ENCODE measurements around a stretch of chr1.

DNA sequence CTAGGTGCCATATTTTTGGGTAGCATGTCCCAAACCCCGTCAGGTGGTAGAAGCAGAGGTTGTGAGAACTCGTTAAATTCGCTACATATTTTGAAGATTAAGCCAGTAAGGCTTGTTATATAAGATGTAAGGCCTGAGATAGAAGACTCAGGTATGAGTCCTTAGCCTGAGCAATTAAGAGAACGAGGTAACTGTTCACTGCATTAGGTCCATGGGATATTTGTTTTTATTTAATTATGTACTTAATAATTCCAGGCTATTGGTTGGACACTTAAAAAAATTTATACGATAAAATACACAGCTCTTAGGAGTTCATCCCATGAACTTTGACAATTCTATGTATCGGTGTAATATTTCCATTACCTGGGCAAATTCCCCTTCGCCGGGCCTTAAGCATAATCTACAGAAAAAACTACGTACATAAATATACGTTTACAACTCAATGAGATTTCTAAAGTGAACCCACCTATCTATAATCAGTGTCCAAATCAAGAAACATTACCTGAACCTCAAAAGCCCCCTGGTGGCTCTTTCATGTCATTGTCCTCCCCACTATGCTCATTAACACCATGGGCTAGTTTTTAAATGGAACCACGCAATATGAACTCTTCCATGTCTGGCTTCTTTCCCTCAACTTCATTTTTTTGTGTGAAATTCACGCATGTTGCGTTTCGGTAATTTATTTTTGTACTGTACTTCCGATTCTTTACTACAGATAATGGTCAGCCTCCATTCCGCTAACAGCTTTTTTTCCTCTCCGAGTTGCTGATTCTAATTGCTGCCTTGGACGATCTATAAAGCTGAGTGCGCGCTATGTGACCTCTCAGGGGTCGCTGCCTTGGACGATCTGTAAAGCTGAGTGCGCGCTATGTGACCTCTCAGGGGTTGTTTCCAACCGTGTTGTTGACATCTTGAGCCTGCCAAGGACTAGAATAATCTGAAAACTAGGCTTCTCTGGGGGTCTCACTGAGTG is 1.3 kb upstream of the CACYBP start:
- PRO-cap = unidirectional peak, plus-strand start at position 584 of the sequence

- PRO-cap = no peak
Measured at GRCh38 chr1:176112598-176113135, 94.4 kb downstream of the COP1 start.

- PRO-cap = no peak
Measured at GRCh38 chr1:176177154-176177718, 29.9 kb downstream of the COP1 start.

DNA sequence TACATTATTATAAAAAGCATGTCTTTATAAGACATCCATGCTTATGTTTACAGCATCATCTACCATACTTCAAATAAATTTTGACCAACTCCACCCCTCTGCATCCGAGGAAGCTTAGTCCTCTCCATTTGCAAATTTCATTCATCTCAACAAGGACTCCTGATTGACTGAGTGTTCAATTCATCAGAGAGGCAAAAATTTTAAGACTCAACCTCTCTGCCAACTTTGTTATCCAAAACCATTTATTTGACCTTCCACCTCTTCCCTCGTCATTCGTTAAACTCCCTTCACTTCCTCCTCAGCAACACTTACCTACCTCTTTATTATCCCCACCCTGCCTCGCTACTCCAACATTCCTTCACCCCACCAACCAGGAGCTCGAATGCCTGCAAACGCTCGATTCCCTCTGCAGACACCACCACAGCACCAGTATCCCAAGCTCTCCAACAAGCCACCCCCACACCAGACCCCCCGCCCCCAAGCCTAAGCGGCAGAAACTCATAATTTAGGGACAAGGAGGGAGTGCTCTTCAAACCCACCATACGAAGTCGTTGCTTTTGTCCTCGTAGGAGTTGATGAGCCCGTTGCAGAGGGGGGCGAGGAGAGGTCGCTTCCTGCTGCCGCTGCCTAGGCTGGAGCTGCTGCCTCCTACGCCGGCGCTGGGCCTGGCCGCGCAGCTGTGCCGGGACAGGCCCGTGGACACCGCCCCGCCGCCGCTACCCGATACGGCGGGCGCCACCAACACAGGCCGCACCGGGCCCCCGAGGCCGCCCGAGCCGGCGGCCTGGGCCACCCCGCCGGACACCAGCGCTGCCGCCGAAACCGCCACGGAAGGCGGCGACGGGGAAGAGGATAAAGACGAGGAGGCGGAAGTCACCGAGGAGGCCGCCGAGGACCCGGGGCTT is 801 bp downstream of the COP1 start:
- PRO-cap = bidirectional peak, plus-strand start at position 399 of the sequence, minus-strand start at position 408 of the sequence

DNA sequence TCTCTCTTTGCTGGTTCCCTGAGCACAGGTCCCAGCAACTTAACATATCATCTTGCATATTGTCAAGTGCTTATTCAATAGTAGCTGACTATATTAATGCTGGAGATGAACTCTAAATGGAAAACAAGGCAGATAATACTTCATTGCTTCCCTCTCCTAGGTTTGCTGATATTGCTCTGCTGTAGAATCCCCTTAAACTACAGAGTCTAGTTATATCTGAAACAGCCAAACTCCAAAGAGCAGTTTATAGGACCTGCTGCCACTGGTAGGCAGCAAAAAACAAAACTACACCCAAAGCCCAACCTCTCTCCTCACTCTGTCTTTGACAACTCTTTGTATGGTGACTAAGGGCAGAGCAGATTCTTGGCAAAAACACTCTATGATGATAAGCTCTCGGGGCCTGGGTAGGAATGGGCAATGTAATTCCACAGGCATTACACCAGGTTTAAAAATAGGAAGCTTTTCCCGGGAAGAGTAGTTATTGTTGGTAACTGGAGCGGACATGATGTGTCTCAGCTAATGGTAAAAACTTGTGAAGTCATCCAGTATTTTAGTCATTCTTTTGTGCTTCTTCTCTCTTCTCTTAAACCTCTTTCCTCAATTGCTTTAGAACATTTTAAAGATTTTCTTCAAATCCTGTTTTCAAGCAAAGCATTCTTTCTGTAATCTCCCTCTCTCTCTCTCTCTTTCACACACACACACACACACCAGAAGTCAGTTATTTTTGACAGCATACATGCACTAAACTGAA is 193.3 kb downstream of the PAPPA2 start:
- PRO-cap = no peak

GRCh38 chr1:176795264-176795610 is 332.3 kb downstream of the PAPPA2 start:
- PRO-cap = no peak

GRCh38 chr1:176893457-176893958 is 271.0 kb downstream of the ASTN1 start:
- PRO-cap = no peak

GRCh38 chr1:178093034-178093501 is 836 bp upstream of the RASAL2 start:
- PRO-cap = no peak

DNA sequence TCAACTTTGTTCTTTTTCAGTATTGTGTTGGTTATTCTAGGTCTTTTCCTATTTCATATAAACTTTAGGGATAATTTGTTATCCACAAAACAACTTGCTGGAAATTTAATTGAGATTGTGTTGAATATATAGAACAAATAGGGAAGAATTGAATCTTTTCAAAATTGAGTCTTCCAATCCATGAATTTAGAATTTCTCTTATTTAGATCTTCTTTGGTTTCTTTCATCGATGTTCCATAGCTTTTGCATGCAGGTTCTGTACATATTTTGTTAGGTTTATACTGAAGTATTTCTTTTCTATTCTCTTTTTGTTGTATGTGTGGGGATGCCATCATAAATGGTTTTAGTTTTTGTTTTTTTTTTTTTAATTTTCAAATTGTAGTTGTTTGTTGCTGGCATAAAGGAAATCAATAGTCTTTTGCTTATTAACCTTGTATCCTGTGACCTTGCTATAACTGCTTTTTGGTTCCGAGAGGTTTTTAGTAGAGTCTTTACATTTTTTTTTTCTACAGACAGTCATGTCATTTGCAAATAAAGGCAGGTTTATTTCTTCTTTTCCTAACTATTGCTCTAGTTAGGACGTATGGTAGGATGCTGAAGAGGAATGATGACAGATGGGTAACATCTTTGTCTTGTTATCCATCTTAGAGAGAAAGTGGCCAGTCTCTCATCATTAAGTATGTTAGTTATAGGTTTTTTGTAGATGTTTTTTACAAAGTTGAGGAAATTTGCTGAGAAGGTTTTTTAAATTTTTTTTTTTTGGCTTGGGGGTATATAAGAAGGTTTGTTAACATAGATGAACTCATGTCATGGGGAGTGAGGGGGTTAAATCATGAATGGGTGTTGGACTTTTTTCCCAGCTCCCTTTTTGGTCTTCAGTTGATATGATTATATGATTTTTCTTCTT is 91.1 kb downstream of the RASAL2 start:
- PRO-cap = no peak

DNA sequence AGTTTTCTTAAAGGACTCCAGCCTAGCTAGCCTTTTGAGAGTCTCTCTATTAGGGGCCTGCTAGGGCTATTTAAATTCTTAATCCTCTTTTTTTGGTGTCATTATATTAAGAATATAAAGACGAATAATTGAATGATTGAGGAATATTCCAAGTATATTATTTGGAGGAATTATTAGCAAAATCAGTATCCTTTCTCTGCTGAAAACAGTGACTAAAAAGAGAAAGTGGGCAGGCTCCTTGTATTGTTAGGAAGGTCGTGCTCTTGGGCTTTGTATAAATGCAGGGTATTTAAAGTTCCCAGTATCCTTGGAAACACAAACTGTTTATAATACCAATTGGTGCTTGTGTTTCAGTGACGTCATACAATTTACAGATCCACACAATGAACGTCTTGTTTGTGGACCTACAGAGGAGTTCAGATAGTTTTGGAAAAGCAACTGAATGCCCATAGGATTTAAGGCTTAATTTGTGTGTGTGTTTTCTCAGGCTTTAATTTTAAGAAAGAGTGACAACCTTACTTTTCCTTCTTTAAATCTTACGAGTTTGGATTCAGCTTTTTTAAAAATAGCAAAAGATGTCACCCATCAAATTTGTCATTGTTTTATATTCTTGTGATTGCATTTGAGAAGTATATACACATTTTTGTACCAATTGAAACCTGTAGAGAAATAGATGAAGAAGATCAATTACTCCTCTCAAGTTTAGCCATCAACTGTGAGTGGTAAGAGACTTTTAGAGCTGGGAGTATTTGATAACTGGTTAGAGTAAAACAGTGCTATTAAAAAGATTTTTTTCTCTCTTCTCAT is 168.3 kb downstream of the RASAL2 start:
- PRO-cap = no peak

- PRO-cap = no peak
Measured at GRCh38 chr1:178457535-178458590, 38.9 kb downstream of the CLEC20A start.

DNA sequence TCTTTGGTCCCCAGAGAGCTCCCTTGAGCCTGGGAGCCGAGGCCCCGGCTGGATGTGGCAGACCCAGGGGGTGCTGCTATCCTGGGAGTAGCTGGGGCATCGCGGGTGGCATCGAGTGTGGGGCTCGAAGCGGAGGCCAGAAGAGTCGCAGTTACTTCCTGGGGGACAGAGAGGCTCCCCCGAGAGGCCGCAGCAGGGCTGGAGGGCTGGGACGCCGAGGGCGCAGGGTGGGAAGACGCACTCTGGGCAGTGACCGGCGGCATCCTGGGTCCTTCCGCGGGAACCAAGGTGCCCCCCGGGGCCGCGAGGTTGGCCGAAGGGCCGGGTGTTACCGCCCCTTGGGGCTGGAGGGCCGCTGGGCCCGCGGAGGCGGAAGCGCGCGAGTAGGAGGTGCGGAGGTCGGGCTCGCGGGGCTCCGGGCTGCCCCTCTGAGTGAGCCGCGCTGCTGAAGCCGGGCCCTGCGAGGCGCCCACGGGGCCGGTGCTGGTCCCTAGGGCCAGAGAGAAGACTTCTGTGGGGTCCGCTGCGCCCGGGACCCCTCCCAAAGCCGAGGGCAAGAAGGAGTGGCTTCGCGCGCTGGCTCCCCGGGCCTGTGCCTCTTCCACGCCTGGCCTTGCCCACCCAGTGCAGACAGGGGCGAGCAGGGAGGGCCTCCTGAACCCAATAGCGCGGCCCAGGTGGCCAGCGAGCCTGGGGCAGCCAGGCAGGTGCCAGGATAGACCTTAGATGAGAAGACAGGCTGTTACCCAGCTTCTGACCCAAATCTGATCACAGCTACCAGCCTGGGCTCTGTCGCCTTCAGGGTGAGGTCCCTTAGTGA is 10.0 kb downstream of the CLEC20A start:
- PRO-cap = no peak

GRCh38 chr1:178578932-178580202 is 66.5 kb downstream of the TEX35 start:
- PRO-cap = no peak

GRCh38 chr1:178862193-178862998 is 8.5 kb downstream of the ANGPTL1 start:
- PRO-cap = no peak

- PRO-cap = no peak
Measured at GRCh38 chr1:178929051-178929546, 58.2 kb upstream of the ANGPTL1 start.

GRCh38 chr1:178938823-178939819 is 68.2 kb upstream of the ANGPTL1 start:
- PRO-cap = no peak

- PRO-cap = no peak
Measured at GRCh38 chr1:179087335-179088065, 5.6 kb downstream of the TOR3A start.

DNA sequence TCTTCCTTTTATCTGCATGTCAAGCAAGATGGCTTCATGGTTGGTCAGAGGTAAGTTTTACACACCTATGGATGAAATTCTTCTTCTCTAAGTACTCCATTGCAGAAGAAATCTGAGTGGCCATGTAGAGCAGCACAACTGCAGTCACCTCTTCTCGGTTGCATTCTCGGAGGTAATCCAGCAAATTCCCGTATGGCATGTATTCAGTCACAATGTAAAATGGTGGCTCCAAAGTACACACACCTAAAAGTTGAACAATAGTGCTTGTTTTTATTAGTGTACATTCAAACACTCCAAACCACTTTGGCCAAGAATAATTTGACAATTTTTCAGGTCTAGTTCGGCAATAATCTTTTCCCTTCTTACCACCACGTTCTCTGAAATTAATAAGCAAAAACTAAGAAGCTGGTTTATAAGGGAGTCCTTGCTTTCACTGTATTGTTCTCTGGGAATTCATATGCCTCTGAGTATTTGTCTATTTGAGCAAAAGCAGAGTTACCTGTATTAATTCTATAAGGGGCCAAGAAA is 36.7 kb downstream of the TOR3A start:
- PRO-cap = no peak

DNA sequence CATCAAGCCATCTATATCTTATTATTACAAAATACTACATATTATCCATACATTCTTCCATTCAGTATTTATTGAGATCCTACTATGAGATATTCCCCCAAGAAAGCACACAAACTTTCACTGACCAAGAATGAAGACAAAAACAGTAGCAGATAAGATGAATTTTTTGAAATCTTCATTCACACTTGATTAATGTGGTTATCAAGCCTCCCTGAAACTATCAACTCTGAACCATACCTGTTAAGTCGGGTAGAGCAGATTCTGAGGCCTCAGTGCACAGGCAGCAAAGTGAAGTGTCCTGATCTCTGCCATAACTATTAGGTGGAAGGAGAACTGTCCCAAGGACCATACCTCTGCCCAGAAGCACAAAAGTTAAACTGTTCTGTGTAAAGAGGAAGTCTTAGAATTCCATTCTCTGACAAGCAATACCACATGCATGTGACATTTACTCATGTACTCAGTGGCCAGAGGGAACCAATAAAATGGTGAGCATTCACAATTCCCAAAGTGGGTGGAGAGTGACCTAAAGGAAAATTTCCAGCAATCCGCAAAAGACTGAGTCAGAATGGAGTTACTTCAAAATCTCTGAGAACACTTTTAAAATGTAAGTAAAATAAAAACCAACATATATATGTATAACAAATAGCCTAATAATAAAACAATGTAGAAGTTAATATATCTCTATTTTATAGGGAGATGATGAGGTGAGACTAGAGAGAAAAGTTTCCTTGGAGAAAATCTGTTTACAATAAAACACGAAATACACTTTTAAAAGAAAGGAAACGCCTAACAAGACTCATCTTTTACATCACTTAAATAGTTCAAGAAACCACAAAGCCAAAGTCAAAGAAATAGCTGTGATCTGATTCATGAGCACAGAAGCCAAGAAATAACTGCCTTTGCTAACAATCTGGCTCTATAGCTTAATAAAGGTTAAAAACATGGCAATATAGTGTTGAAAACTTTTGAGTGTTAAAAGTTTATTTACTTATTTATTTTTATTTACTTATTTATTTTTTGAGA is 61.1 kb downstream of the TOR3A start:
- PRO-cap = bidirectional peak, plus-strand start at position 550 of the sequence, minus-strand start at position 379 of the sequence

- PRO-cap = no peak
Measured at GRCh38 chr1:179564513-179564954, 11.2 kb downstream of the NPHS2 start.